Sternocleidomastoid (tissue), 1 donor: Measurements from ENCODE around the gene MCUR1.

DNA sequence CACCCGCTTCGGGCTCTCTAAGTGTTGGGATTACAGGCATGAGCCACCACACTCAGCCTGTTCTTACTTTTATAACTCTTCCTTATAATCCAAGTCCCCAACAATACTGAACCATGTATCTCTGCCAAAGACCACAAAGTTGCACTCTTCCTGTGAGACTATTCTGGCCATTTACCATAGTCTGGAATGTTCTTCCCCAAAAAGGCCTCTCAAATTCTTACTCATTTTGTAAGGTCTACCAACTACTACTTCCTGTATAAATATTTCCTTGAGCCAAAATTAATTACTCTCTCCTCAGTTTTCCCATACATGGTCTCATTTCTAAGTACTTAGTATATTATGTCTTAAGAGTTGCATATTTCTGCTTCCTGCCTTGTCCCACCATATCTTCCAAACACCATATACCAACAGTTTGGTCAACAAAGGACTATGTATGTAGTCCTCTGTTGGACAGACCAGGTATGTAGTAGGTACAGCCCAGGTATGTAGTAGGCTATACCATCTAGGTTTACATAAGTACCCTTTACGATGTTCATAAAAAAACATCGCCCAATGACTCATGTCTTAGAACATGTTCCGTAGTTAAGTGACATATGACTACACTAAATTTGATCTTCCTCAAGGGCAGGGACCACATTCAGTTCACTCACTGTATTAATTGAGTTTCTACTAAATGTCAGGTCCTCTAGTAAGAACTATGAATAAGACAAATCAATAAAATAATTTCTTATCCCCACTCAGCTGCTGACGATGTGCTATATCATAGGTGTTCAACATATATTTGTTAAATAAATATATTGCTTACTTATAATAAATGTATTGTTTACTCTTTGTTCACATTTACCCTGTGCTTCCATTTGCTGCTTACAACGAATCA lies 21.9 kb downstream of the RANBP9 start:
- PRO-cap: no peak

GRCh38 chr6:13690393-13690916 lies 21.2 kb downstream of the RANBP9 start:
- PRO-cap: no peak

DNA sequence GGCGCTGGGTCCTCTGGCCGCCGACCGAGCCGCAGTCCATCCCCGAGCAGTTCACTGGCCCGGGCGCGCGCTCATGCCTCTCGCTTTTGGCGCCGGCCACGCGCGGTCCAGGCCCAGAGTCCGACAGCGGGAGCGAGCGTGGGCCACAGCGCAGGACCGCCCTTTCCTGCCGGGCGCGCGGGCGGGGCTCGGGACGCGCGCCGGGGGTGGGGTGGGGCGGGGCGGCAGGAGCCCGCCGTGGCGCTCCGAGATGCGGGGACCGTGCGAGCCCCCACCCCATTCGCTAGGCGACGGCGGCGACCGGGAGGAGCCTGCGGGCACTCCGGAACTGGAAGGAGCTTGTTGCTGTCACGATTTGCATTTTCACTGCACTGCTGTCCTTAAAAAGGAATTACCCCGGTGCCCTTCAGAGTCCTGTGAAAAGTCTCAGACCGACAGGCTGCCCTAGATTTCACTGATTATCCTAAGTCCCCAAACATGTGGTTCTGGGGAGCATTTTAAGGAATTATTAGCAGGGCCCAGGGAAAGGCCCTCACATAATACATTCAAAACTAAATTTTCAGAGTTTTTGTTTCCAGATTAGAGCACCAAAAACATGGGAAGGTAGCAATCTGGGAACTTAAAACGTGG lies at the start of gene MCUR1:
TSS of gene MCUR1 (minus strand) at position 168 of the 630 bp plus-strand sequence.
- PRO-cap: bidirectional peak, plus-strand start at position 320 of the sequence, minus-strand start at position 168 of the sequence

- PRO-cap: no peak
Observed at GRCh38 chr6:14210128-14210709, 92.6 kb downstream of the CD83 start.

DNA sequence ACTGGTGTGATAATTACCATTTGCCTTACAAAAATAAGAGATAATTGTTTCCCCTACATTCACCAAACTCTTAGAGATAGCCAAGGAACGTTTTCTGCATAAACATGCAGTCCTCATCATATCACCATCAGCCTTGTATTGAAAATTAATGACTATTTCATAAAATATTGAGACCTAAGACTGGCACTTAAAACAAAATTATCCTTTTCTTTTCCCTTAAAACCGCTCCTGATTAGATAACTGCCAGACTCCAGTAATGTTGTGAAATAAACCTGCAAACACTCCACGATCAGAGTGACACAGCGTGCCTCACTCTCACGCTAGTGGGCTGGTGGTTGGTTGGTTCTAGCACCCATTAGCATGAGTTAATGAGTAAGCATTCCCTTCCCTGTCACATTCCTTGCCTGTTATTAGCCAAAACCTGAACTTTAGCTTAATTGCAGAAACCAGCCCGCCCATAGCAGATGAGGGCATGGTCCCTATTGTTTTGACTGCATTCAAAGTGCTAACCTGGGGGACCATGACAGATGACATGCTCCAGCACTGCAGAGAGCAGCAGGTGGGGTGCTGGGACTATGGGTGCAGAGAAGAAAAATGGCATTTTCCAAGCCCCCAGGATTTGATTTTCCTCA lies 193.4 kb downstream of the CD83 start:
- PRO-cap: no peak

GRCh38 chr6:14720928-14721493 lies 524.9 kb upstream of the JARID2 start:
- PRO-cap: no peak

GRCh38 chr6:14729591-14730022 lies 516.3 kb upstream of the JARID2 start:
- PRO-cap: no peak

GRCh38 chr6:14770466-14770770 lies 475.5 kb upstream of the JARID2 start:
- PRO-cap: no peak

DNA sequence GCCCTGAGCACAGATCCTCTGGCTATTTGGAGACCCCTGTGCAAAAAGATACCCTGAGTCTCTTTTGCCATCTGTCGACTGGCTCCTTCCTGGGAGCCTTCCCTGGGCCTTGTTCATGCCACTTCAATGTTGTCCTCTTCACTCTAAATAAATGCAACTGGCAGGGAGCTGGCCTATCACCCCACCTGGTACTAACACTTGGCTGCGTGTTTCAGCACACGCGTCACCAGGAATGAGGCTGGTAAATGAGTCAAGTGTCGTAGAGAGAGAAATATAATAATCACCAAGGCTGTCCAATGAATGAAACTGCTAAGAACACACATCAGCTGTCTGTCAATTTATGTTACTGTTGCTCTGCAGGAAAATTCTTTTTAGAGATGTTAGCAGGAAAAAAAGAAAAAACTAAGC lies 374.6 kb upstream of the JARID2 start:
- PRO-cap: no peak

GRCh38 chr6:14889623-14890003 lies 356.3 kb upstream of the JARID2 start:
- PRO-cap: no peak

DNA sequence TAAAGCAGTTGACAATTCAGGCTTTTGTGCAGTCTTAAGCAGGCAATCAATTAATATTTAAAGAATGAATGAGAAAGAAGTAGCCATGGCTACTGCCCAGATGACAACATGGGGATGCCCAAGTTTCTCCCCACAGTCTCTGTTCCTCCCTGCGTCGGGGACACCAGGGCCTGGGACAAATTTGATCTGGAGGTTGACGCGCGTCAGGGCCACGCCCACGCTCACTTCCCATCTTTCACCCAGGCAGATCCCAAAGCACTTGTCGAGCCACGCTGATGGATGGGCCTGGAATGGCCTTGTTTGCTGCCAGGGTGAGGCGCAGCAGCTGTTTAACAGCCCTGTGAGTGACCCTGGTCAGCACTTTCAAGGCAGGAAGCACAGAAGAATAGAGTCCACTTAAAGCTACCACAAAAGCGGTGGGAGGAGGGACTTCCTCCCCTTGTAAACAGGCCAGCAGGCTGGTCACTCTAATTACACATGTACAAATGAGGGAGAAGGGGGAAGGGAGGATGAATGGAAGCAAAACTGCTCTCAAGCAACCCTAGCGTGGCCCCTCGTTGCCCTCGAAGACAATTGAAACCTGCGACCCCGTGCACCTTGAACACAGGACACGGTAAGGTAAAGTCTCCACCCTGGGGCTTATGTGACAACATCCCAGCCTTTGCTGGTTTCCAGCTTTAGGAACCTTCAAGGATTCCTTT lies 324.6 kb upstream of the JARID2 start:
- PRO-cap: no peak

GRCh38 chr6:15313149-15313793 lies 67.4 kb downstream of the JARID2 start:
- PRO-cap: no peak

DNA sequence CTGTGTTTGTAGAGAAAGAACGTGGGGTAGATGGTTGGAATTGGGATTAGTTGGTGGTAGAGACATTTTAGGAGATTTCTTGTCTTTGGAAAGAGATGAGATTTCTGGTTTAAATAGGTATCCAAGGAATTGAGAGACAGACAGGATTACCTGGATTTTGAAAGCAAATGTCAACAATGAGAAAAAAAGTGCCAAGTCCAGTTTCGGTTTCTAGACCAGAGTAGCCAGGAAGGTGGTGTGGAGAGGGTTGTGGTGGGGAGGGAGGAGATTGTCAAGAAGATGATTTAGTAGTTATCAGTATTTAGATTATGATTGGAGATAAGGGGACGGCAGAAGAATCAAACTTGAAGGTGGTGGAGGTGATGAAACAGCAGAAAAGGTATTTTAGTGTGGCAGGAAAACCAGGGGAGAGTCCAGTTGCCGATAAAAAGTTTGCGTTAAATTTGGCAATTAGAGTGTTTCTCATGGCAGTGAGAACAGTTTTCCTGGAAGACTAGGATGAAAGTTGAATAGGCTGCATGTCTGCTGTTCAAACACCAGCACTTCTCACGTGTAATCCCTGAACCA lies 116.9 kb downstream of the JARID2 start:
- PRO-cap: no peak

- PRO-cap: no peak
Observed at GRCh38 chr6:15395122-15395354, 149.2 kb downstream of the JARID2 start.

DNA sequence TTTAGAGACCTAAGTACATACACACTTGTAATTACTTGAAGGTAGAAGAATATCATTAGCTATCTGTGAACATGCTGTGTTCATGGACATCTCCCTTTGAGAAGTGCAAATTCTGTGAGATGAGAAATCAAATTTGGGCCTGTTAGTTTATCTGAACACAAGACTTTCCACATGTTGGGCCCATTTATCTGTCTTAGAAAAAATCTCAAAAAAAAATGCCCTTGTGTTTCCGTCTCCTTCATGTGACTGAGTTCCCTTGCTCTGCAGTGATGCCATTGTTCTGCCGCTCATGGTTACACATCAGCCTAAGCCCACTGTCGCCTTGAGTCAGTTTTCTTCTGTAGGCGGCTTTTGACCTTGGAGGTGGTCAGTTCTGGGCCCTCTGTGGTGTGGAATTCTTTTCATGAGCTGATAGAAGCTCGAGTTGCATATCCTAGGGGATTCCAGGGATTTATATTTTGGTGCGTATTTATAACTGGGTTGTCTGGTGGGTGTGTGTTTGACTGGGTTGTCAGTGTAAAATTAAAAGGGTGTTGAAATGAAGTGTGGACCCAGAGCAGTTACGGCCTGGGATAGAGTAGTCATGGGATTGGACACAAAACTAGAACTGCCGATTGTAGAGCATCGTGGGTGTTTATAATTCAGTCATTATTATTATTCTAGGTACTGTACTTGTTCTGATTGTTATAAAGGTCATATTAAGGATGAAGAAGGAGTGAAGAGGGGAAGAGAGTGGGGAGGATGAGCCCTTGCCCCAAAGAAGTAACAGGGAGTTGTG lies 156.7 kb downstream of the JARID2 start:
- PRO-cap: no peak

DNA sequence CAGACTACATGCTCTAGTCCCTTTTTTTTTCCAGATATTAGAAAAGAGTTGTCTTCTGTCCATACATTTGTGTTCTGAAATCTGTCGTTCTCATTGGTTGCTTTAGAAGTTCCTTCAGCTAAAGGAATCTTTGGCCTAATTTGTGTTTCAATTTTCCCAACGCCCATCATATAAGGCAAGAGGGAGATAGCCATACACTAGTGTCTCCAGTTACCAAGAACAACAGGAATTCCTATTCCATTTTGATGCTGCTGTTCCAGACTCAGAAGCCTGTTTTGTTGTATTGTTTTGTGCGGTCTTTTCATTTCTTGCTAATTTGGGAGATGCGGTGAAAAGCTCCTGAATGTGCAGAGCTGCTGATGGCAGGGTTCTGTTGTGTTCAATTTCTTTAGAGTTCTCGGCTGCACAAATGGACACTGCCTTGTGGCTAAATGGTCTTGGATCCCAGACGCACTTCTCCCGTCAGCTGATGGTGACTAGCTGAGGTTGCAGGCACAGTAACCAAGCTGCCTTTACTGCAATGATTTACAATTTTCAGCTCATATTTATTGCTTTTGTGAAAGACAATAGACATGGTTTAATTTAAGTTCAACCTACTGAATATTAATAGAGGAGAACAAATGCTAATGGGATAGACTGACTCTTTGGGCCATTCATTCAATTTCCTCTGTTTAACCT lies 159.2 kb downstream of the JARID2 start:
- PRO-cap: no peak

DNA sequence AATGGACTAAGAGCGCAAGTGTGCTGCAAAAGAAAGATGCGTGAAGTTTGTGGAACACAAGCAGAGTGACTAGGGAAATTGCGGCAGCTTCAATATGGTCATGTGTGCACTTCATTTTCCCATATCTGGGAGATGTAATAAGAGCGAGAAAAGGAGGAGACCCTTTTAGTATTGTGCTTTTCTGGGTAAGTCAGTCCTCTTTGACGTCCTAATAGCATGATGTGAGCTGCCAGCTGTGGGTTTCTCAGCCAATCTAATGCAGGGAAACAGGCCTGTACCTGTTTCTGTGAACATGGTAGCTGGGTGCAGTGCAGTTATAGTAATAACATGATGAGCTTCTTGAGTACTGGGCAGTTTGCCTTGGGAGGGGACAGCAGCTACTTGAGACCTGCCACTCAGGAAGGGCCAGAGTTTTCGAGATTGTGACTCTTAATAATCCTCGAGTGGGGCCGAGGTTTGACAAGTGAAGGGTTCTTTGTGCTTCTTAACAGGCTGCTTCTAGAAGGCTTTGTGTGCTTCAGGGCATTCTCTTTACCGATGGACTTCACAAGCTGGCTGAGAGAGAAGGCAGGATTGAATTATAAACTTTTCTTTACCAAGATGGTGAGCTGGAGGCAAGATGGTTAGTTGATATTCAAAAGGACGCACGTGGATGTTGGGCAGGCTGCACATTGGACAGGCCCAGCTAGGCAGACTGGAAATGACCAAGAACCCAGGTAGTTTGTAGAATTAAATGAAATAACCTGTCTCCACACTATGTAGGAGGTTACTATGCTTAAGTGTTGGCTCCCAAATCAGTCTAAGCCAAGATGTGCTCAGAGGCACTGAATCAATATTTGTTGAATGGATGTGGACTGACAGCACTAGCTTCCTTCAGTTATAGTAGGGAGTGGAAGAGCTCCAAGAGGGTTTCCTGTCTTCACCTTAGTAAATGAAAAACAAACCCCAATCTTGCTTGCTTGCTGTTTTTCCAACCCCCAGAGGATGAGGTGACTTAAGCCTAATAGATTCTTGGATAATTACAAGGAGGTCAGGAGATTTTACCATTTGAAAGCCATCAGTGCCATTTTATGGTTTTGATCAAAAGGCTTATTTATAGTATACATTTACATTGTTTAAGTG lies 180.3 kb downstream of the JARID2 start:
- PRO-cap: no peak

DNA sequence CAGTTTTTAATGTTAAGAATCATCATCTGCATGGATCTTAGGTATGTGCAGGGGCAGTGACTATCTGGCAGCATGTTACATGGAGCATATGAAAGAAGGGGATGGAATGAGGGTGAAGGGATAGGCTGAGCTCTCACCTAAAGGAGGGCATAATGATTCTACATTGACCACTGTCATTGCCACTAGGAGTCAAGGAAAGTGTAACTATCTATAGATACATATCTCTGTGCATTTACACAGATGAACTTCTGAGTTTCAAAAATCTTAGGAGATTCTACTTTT lies 191.2 kb downstream of the DTNBP1 start:
- PRO-cap: no peak

- PRO-cap: no peak
Observed at GRCh38 chr6:15472685-15472994, 190.2 kb downstream of the DTNBP1 start.

- PRO-cap: no peak
Observed at GRCh38 chr6:15502890-15503530, 159.8 kb downstream of the DTNBP1 start.